Smooth muscle cell (in vitro differentiated cells): Measurements from ENCODE around the genes MSANTD3, OR13D1 and SLC44A1.

- RAMPAGE, long total RNA: no peak
Measured at GRCh38 chr9:99905762-99906293, 626 bp upstream of the STX17 start.

DNA sequence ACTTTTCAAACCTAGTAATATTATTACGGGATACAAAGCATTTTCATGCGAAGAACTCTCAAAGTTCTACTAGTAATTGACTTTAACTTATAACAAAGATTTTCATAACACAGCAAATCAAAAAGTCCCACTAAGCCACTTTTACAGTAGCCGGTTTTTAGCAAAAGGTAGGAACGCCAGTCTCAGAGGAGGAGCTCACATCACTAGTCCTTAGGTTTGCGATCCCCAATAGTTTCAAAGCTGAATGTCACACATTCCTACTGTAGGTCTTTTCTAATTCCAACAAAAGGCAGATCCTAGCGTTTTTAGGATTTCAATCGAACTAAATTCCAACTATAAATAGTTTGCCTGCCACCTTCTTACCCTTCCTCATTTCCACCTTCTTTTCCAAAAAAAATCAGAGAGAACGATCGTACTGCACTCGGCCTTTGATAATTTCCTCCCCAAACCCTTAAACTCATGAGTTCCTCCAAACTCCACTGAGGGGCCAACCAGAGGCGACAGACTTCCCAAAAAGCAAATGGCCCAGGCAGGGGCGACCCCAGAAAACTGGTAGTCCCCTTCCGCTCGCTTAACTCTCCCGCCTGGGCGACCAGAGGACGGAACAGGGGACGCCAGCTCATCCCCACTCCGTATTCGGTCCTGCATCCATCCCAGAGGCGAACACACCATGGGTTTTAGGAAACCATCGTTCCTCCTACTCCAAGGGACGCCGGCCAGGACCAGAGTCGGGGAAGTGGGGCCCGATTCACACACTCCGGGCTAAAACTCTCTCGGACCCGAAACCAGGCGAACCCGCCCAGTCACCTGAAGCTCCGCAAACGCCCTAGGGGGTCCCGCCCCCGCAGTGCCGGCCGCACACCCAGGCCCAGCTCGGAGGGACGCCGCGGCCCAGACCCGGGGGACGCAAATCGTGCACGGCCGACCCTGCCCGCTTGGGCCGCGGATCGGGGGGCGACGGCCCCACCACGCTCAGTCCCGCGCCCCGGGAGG is 696 bp downstream of the TEX10 start:
- RAMPAGE, long total RNA: no peak

DNA sequence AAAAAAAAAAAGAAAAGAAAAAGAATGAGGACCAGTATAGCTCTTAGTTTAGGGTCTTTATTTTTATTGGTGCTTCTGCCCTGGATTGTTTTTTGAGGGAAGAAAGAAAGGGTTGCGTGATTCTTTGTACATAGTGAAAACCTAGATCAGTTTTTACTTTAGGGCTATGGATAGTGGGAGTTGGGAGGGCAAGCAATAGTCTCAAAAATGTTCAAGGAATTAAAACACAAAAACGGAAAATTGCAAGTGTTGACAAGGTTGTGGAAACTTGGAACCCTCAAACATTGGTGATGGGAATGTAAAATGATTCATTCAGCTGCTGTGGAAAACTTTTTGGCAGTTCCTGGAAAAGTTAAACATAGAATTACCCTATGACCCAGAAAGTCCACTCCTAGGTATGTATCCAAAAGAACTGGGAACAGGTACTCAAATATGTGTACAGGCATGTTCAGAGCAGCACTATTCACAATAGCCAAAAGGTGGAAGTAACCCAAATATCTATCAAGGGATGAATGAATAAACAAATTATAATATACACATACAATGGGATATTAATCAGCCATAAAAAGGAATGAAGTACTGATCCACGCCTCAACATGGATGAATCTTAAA is 1.2 kb upstream of the MSANTD3 start:
- RAMPAGE, long total RNA: no peak

DNA sequence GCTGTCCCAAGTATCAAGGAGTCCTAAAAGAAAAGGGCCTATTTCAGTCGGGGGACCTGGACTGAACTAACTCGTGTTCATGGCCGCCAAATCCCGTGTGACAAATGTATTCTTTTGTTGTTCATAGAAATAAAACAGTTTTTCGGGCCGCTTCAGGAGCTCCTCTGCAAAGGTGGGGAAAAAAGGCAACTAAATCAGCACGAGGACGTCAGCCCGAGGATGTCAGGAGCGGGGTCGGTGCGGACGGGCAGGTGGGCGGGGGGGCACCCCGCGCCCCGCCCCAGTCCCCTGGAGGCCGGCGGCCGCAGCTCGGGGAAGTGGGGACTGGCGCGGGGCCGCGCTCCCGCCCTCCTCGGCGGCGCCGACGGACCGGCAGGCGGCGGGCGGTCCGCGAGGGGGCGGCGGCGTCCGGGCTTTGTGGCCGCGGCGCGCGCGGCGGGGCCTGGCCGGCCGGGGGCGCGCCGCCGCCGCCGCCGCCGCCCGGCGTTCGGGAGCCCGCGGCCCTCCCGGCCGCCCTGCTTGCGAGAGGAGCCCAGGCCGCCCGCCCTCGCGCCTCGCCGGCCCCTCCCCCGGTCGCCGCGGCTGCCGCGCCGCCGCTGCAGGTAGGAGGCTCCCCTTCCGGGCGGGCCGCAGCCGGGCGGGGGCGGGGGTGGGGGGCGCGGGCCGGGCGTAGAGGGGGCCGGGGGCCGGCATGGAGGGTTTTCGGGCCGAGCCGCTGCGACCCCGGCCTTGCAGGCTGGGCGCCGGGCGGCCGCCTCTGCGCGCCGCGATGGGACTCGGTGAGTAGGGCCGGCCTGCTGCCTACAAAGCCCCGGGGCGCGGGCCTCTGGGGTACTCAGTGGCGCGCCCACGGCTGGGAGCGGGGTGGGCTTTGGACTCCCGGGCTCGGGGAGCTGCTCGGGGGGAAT is at the start of gene MSANTD3:
Gene MSANTD3 (plus strand): TSS at position 352 of the 908 bp plus-strand sequence.
- RAMPAGE, long total RNA: start-site peak on the plus strand centred at position 566 of the sequence, 32 bp wide, 96 and 113 reads in 2 replicates; start-site peak on the plus strand centred at position 722 of the sequence, 113 bp wide, 23 and 12 reads in 2 replicates

- RAMPAGE, long total RNA: no peak
Measured at GRCh38 chr9:100446125-100446379, 19.1 kb downstream of the MSANTD3 start.

DNA sequence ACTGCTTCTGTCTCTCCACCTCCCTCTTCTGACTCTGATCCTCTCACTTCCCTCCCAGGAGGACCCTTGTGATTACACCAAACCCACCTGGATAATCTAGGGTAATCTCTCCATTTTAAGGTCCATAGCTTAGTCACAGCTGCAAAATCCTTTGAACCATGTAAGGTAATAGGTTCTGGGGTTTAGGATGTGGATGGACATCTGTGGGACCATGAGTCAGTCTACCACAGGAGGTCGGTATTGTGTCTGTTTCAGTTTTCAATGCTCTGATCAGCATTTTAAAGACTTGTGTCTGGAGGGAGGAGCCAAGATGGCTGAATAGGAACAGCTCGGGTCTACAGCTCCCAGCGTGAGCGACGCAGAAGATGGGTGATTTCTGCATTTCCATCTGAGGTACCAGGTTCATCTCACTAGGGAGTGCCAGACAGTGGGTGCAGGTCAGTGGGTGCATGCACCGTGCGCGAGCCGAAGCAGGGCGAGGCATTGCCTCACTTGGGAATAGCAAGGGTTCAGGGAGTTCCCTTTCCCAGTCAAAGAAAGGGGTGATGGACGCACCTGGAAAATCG is 112.6 kb downstream of the CAVIN4 start:
- RAMPAGE, long total RNA: no peak

DNA sequence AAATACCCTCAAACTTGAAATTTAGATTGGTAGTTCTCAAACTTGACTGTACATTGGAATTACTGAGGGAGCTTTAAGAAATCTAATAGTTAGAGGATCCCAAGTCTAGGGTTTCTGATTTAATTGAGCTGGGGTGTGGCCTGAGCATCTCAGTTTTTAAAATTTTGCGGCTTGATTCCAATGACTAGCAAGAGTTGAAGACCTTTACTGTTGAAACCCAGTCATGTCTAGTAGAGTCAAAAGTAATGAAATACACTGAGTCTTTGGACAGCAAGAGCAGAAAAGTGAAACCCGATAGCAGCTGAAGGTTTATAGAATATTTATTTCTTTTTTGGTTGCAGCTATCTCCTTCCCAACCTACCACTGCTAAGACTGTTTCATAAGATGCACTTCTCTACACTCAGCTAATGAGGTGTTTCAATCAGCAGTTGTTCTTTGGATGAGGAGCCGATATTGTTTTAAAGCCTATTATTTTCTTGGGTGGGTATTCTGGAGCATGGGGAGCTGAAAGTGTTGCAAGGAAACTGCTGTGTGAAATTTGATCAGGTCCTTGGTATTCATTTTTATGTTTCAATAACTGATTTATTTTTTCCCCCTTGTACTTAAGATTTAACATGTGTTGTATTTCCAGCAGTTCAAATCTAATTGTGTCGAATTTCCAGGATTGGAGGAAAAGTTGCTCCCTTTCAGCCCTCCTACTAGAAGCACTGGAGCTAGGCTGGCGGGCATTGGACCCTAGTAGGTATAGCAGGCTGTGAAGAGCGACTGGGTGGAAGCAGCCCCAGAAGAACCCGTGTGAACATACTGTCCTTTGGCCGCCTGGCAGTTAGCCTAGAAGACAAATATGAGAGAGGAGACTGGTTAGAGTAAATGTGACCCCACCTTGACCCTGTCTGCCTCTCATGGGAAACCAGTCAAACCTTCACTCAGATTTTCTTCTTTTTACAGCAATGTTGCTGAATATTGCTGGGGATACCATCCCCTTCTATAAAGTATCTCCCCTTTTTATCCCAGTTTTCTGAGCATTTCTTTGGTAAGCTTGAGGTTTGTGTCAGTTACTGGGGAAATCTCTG is 14.2 kb downstream of the ALDOB start:
- RAMPAGE, long total RNA: no peak

GRCh38 chr9:101423397-101423908 is 12.1 kb downstream of the ALDOB start:
- RAMPAGE, long total RNA: no peak

DNA sequence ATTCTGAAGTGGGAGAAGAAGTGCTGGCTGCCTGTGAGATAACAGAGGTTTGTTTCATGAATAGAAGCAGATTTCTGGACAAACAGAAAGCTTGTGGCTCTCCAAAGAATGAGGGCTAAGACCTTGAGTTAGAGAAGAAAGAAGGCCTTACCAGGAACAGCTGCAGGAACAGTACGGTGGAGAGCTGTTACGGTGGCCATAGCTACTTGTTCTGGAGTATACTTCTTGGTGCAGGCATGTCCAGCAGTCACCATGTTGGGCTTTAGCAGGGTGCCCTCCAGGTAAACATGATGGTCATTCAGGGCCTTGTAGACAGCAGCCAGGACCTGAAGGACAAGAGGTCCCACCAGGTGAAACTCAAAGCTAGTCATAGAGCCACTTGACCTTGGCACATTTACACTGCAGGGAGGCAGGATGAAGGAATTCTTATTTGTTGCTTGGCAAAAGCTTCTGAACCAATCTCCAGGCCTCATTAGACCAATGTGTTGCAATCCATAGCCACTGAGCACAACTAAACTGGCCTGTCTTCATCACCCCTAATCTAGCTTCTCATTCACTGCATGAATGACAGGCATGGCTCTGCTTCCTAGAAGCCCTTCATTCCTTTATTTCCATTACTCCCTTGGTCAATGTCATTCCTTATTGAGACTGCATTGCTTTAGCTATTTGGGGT is 10.1 kb downstream of the ALDOB start:
- RAMPAGE, long total RNA: no peak

GRCh38 chr9:104101778-104102322 is 7.7 kb downstream of the SMC2 start:
- RAMPAGE, long total RNA: no peak

DNA sequence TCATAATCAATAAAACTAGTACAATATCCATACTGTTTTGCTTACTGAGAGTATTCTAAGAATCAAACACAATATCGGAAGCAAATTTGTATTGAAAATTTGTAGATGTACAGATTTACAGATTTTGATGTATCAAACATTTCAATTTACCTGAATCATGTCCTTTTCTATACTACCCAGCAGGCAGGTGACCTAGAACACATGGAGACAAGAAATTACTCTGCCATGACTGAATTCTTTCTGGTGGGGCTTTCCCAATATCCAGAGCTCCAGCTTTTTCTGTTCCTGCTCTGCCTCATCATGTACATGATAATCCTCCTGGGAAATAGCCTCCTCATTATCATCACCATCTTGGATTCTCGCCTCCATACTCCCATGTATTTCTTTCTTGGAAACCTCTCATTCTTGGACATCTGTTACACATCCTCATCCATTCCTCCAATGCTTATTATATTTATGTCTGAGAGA is at the start of gene OR13D1:
Gene OR13D1 (plus strand): TSS at position 202 of the 468 bp plus-strand sequence.
- RAMPAGE, long total RNA: no peak

- RAMPAGE, long total RNA: no peak
Measured at GRCh38 chr9:104844756-104845019, 80.8 kb downstream of the NIPSNAP3B start.

DNA sequence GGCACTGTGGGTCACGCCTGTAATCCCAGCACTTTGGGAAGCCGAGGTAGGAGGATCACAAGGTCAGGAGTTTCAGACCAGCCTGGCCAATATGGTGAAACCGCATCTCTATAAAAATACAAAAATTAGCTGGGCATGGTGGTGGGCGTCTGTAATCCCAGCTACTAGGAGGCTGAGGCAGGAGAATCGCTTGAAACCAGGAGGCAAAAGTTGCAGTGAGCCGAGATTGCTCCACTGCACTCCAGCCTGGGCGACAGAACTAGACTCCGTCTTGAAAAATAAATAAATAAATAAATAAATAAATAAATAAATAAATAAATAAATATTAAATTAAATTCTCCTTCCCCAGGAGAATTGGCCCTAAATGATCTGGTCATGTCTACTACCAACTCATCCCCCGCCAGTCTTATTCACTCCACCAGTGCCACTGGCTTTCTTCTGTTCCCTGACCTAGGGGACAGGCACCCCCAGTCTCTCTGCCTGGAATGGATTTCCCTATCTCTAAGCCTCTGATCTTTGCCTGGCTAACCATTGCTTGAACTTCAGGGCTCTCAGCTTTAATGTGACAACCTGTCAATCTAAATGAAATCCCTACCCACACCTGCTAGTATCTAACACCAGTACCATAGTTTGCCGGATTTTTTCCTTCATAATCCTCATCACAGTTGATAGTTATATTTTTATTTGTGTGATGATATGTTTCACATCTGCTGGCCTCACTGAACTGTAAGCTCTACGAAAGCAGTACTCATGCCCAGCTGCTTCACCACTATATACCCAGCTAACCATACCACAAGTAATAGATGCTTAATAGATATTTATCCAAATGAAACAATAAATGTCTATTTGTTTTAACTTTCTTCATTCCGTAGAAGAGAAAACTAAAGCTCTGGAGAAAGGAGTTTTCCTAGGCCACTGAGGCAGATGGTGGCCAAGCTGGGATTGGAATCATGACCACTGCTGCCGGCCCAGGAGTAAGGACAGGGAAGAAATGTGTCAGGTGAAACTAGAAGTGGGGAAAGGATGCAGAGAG is 29.4 kb downstream of the ABCA1 start:
- RAMPAGE, long total RNA: no peak

DNA sequence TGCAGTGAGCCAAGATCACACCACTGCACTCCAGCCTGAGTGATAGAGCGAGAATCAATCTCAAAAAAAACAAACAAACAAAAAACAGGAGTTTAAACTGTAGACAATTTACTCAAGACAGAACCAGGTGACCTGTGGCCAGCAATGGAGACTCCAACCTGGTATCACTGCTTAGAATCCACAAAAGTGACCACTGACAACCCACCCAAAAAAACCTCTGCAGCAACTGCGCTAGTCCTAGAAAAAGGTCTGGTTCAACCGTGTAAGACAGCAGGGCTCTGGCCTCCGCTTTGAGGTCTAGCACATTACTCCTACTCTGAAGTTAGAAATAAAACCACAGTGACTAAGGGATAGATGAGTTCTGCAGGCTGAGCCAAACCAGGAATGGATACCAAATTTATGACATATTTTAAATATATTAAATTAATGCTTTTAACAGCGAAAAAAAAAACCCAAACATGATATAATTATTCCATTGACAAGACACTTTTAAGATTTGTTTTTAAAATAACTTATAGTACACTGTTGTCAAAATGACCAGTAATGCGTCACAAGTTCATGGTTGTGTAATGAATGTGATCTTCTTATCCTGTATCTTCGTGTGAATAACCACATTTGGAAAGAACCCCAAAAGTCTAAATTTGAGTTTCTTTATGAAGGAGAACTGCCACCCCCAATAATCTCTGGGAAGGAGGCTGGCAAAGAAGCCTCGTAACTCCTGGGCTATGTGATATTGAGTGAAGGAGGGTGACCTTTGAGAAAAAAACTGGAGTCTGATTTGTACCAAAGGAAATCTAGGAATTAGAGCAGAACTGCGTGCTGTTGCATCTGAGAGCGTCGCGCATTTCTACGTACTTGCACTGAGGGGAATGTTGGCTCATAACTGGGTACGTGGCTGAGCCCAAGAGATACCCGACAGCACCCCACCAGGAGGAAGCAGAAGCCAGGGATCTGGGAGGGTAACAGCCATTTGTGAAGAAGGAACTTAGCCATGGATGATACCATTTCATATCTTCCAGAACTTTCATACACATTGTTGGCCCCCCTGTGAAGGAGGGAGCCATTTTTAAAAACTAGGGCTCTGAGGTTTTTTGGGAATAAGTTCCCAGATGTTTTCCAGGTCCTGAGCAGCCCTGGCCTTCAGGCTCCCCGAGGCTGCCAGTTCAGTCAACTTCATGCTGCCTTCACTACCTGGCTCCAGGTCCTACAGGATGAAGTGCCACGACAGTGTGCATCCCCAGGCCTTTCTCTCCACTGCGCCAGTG is 101.7 kb upstream of the SLC44A1 start:
- RAMPAGE, long total RNA: no peak

DNA sequence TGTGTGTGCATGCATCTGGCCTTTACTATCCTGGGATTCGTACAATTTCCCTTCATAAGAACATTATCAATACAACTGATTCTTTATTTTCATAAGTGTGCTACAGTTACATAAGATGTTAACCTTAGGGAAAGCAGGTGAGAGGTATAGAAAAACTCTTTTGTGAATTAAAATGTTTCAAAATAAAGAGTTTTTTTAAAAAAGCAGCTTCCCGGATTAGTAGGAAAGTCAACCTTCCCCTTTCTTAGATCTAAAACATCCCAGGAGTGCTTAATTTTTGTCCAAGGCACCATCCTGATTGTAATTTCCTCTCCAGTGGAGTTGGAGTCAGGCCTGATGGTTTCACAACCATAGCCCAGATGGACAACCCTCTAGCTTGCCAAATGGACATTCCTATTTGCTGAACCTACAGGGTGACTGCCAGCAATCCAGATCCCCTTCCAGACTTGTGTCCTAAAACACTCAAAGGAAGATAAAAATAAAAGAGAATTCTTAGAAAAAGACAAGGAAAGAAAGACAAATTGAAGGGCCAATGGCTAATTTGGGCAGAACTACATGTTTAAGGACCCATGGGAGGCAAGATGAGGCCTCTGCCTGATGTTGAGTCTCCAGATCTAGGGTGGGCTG is 38.7 kb upstream of the SLC44A1 start:
- RAMPAGE, long total RNA: no peak

GRCh38 chr9:105243998-105245252 is at the start of gene SLC44A1:
Gene SLC44A1, plus strand, starts transcription at chr9:105244651.
- RAMPAGE, long total RNA: no peak

DNA sequence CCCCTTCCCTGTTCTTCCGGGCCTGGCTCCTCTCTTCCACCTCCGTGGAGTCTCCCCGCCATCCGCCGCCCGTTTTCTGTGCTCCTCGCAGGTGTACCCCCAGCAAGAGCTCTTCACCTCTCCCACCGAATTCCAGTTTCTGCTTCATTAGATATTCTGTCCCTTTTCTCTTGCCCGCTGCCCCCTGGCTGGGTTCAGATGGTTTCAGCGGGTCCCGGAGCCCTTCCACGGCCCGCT is 720 bp downstream of the SLC44A1 start:
- RAMPAGE, long total RNA: no peak

GRCh38 chr9:105353003-105353820 is 94.6 kb upstream of the FSD1L start:
- RAMPAGE, long total RNA: no peak

GRCh38 chr9:105483985-105484564 is 36.2 kb downstream of the FSD1L start:
- RAMPAGE, long total RNA: no peak

GRCh38 chr9:106450619-106451090 is 412.3 kb upstream of the ZNF462 start:
- RAMPAGE, long total RNA: no peak